Body of pancreas (tissue), 2 donors: Measurements from ENCODE around the genes AKR1C4, CALML5 and TASOR2.

- PRO-cap: no peak
- RAMPAGE, long total RNA, 2 experiments: no peak in any of the 2 experiments
These were observed 62.1 kb upstream of the AKR1E2 start for GRCh38 chr10:4763935-4764309.

DNA sequence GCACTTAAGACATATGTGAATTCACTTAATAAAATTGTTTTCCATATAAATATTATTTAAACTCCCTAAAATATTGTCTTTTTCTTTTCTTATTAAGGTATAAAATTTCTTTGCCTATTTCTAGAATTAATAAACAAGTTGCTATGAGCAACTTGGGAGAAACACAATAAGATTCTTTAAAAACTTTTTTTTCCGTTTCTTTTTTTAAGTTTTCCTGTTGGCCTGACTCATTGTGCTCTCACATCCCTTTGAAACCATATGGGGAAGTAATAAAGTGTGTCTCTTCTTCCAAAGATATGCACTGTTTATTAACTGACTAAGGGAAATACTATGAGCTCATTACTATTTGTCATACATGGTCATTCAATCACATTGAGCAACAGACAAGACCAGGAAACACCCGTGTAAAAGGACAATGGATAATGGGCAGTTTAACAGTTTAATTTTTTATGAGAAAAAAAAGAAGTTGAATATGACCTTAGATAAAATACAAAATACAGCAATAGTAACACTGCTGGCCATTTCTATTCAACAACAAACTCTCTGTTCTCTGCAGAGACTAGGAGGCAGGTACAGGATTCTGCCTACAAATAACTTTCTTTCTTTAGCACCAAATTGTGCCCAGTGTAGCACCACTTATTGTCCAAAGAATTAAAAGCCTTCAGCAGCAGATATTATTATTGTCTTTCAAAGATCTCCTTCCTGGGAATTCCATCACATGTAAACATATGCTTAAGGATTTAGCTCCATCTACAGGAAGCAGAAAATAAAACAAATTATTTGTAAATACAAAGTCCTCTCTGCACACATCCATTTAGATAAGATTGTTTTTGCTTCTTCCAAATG lies 55.2 kb upstream of the AKR1E2 start:
- PRO-cap: no peak
- RAMPAGE, long total RNA, 2 experiments: no peak in any of the 2 experiments

DNA sequence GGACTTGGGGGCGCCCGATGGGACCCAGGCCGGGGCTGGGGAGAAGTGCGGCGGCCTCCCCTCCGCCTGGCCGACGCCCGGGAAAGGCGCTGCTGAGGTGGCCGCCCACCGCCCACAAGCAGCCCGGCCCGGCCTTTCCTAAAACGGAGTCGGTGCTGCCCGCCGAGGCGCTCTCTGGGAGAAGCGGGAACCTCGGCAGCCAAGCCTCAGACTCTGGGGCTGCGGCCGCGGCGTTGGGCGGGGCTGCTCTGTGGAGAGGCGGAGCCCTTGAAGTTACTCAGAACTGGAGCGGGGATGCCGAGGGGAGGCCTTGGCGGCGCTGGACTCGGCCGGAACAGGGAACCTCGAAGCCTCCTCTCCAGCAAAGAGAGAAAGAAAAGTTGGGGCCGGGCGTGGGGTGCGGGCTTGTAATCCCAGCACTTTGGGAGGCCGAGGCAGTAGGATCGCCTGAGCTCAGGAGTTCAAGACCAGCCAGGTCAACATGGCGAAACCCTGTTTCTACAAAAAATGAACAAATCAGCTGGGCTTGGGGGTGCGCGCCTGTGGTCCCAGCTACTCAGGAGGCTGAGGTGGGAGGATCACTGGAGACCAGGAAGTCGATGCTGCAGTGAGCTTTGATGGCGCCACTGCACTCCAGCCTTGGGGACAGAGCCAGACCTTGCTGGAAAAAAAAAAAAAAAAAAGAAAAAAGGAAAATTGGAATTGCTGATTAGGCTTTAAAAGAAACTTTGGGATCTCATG lies 574 bp downstream of the AKR1E2 start:
- PRO-cap: bidirectional peak, plus-strand start at position 280 of the sequence, minus-strand start at position 208 of the sequence
- RAMPAGE, long total RNA, 2 experiments: no peak in any of the 2 experiments

DNA sequence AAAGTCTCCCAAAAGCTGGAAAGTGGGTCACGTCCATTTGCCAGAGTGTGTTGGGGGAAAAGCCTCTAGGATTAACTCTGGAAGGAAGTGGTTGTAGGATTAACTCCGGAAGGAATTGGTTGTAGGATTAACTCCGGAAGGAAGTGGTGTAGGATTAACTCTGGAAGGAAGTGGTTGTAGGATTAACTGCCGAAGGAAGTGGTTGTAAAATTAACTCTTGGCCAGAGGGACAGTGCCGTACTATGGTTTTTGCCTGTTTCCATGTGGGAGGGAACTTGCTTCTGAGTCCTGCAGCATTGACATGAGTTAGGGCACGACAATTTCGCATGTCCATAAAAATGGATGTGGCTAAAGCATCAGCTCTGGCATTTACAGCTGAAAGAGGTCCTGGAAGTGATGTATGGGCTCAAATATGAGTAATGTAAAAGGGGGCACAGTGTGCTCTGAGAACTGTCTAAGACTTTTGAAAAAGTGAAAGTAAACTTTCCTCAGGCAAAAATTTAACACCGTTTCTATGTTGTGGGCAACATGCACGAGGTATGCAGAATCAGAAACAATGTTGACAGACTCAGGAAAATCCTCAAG lies 37.6 kb upstream of the AKR1C2 start:
- PRO-cap: no peak
- RAMPAGE, long total RNA, 2 experiments: no peak in any of the 2 experiments

DNA sequence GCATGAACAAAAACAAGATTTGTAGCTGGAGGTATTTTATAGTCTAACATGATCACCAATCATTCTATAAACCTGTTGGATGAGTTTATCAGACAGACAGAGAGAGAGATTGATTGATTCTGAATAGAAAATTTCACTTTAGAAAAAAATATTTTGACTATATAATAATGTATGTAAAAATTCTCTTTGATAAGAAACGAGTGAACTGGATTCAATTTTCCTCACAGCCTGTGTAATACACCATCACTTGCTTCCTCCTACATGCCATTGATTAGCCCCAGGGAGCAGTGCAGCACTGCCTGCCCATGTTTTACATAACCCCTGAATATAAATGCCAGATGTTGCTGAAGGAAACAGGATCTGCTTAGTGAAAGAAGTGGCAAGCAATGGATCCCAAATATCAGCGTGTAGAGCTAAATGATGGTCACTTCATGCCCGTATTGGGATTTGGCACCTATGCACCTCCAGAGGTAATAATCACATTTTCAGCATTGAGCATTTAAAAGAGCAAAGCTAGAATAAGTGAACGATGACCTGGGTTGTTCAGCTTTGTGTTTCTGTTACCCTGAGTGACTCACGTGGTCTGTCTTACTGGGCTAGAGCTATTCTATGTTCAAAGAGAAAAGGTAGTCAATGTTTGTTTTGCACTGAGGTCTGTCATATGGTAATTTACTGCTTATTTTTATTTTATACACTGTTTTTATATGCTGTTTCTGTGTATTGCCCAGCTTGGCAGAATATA lies at the start of gene AKR1C4:
Gene AKR1C4 (plus strand): TSS at position 356 of the 742 bp plus-strand sequence.
- PRO-cap: no peak
- RAMPAGE, long total RNA, 2 experiments: no peak in any of the 2 experiments

DNA sequence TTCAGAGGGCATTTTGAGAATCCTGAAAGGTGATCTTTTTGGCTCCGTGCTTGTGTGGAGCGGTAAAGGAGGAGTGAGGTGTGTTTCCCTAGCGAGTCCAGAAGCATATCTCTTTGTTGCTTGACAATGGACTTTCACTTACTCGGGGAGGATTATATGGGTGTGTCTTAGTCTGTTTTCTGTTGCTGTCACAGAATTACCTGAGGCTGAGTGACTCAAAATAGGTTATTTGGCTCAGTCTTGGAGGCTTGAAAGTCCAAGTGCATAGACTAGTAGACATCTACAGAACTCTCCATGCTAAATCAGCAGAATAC lies 57.8 kb downstream of the AKR1C4 start:
- PRO-cap: no peak
- RAMPAGE, long total RNA, 2 experiments: no peak in any of the 2 experiments

DNA sequence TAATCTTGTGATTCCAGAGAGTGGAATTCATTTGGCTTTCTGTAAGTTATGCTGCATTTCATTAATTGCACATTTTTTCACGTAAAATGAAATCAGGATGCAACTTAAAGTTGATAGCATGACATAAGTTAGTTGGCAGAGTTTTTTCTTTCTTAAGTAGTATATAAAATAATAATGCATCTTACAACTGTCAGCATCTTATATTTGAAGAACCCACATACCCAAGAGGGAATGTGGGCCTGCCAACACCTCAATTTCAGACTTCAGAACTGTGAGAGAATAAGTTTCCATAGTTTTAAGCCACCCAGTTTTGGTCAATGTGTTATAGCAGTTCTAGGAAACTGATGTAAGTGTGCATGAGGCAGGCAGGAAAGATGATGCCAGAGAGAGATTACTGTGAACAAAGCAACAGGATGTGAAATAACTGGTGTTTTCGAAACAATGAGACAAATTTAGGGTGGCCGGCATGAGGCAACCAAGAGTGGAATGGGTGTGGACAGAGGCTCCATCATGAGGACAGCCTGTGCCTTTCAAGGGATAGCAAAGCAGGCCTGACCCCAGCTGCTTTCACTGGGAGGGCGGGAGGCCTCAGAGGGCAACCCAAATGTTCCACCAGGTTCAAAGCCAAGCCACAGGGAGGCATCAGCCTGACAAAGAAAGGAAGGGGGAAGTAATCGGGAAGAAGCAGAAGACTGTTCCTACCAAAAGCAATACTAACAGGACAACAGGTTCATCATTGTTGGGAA lies 67.4 kb upstream of the UCN3 start:
- PRO-cap: no peak
- RAMPAGE, long total RNA, 2 experiments: no peak in any of the 2 experiments

- PRO-cap: no peak
- RAMPAGE, long total RNA, 2 experiments: no peak in any of the 2 experiments
These were observed 1.8 kb downstream of the TUBAL3 start for GRCh38 chr10:5402829-5403147.

DNA sequence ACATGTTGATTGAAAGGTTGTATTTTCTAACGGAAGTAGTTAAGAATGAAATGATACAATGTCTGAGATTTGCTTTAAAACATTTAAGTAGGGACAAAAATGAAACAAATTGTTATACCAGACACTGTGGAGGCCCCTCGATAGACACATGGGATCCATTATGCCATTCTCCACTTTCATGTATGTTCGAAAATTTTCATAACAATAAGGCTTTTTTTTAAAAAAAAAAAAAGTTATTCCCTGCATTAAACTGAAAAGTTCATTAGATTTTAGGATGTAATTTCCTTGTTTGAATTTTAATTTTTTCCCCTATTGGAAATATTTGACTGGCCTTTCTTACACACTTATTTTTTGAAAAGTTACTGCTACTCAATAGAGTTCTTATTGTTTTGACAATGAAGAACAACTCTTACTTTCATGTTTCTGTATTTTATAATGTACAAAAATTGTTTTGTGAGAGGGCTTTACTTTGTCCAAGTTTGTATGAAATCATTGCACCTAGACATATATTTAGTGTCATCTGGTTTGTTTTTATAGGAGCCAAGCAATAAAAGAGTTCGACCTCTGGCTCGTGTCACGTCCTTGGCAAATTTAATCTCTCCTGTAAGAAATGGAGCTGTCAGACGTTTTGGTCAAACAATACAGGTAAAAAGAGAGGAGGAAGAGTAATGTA lies 39.1 kb downstream of the NET1 start:
- PRO-cap: no peak
- RAMPAGE, long total RNA, 2 experiments: start-site peak on the plus strand in 1 of 2 experiments, centred at position 495 of the sequence, 19 reads per replicate

- PRO-cap: unidirectional peak, minus-strand start at chr10:5466709
- RAMPAGE, long total RNA, 2 experiments: no peak in any of the 2 experiments
These were observed 33.2 kb downstream of the CALML5 start for GRCh38 chr10:5465753-5466987.

- PRO-cap: no peak
- RAMPAGE, long total RNA, 2 experiments: no peak in any of the 2 experiments
These were observed at the start of gene CALML5 for GRCh38 chr10:5498667-5499826. TSS of gene CALML5 (minus strand) at chr10:5499570.

- PRO-cap: no peak
- RAMPAGE, long total RNA, 2 experiments: no peak in any of the 2 experiments
These were observed 21.1 kb downstream of the CALML3 start for GRCh38 chr10:5545771-5546328.

- PRO-cap: bidirectional peak, plus-strand start at chr10:5547227, minus-strand start at chr10:5546992
- RAMPAGE, long total RNA, 2 experiments: no peak in any of the 2 experiments
These were observed 22.1 kb downstream of the CALML3 start for GRCh38 chr10:5546704-5547441.

- PRO-cap: no peak
- RAMPAGE, long total RNA, 2 experiments: no peak in any of the 2 experiments
These were observed 58.2 kb downstream of the CALML3 start for GRCh38 chr10:5582959-5583347.

DNA sequence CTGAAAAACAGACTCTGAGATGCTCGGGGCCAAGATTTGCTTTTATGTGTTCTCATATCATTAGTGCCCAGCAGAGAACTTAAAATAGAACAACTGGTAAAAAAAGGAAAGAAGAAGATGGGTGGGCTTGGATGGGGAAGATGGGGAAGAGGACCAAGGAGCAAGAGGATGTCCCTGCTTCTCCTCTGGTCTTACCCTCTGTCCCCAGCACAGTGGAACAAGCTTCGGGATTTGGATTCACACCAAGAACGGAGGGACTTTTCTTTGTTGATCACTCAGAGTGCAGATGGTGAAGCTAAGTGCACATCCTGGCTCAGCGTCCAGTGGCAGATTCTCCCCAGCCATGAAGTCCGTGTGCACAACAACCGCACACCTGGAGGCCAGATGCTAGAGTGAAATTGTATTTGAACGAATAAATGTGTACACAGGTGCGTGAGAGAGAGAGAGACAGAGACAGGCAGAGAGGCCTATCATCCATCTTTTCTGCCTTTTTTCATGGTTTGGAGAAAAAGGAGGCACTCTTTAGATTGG lies 31.6 kb downstream of the ASB13 start:
- PRO-cap: no peak
- RAMPAGE, long total RNA, 2 experiments: no peak in any of the 2 experiments

DNA sequence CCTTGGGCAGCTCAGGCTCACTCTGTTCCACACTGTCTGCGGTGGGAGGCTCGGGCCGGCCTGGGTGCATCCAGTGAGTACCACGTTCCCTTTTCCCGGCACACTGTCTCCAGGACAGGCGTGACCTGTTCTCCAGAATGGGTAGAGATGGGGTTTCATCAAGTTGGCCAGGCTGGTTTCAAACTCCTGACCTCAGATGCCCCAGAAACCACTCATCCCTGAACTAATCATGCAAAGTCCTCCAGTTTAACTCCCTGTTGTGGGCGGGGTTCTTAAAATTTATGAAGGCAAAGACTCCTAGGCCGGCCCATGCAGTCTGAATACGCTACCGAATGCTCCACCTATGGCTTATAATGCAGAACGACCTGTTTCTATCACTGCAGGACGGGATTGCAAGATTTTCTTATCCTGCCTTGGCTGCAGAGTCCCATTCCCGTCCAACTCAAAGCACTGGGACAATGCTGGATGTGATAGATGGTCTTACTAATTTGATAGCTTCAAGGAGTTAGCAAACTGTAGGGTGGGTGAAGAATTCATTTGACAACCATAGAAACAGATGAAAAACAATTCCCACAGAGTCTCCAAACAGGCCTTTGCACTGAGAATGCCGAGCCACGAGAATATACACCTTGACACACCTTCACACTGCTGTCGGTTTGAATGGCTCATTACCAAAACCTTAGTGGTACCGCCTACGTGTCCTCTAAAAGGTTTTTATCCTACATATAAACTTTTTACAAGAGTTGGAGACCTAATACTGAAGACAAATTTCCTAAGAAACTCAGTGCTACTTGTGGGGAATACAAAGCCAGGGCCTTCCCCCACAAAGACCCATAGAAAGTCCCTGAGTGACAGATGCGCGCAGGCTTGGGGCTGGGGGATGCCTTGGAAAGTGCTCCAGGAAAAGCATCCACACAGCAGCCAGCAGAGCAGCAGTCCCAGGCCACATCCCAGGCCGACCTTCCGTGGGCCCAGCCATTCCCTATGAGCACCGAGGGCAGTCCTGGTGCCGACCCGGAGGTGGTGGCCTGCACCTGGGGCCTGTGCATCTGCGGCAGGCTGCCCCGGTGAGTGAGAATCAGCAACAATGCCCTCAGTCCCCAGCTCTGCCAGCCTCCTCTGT lies 26.8 kb downstream of the ASB13 start:
- PRO-cap: no peak
- RAMPAGE, long total RNA, 2 experiments: no peak in any of the 2 experiments

GRCh38 chr10:5659780-5660662 lies 6.4 kb downstream of the ASB13 start:
- PRO-cap: no peak
- RAMPAGE, long total RNA, 2 experiments: no peak in any of the 2 experiments

- PRO-cap: no peak
- RAMPAGE, long total RNA, 2 experiments: no peak in any of the 2 experiments
These were observed 2.5 kb downstream of the ASB13 start for GRCh38 chr10:5663608-5664578.

GRCh38 chr10:5684284-5684926 lies at the start of gene TASOR2:
TSS of gene TASOR2 (plus strand) at chr10:5684838.
- PRO-cap: bidirectional peak, plus-strand start at chr10:5684851, minus-strand start at chr10:5684586
- RAMPAGE, long total RNA, 2 experiments: no peak in any of the 2 experiments

DNA sequence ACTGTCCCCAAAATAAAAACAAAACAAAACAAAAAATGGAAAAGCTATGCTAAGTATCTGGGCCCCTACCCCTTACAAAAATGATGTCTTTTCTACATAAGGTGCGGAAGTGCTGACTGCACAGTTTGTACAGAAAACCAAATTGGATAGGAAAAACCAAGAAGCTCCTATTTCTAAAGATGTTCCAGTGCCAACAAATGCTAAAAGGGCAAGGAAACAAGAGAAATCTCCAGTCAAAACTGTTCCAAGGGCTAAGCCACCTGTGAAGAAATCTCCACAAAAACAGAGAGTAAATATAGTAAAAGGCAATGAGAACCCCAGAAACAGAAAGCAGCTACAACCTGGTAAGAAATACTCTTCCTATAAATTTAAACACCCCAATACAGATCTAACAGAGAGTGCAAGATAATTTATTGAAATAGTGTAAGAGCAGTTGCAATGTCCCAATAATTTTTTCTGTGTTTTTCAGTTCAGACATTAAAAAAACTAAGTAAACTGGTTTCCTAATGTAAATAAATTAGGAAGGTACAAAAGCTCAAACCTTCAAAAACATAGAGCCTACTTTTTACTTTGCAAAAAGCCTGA lies 50.7 kb downstream of the TASOR2 start:
- PRO-cap: no peak
- RAMPAGE, long total RNA, 2 experiments: no peak in any of the 2 experiments